ENCODE measurements around the genes ILDR2 and CREG1.

GRCh38 chr1:165645984-165646405 is 15.0 kb downstream of the MGST3 start:
- PRO-cap, 2 experiments = no peak in any of the 2 experiments
- RAMPAGE, long total RNA, 4 experiments = no peak in any of the 4 experiments

DNA sequence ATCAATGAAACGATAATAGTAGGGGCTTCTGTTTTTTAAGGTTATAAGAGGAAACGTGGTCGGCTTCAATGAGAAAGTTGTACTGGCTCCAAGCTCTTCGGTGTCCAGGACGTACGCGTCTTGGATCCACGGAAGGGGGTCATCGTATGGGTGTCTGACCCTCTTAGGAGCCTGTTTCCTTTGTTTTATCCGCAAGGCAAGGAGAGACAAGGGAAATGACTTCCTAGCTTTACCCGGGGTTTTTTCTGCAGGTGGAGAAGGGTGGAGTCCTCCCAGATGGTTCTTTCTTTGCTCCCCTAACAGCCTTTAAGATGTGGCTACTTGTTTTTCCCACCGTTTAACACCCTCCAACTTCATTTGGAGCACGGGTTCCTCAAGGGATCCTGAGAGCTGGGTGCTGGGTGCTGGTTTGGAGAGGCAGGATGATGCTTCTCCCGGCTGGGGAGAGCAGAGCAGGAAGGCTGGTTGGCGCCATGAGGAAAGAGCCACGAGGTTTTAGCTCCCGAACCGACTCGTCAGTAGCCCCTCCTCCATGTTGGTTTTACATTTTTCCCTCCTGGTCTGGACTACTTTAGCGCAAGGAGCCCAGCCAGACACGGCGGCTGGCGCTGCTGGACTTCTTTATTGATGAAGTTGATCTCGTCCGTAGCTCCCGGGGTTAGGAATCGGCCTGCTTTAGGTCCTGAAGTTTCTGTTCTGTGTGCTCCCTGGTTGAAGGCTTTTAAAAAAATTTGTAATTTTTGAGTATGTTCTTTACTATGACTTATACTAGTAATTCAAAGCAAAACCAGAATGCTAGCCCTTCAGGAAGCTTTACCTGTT is 1.3 kb downstream of the UCK2 start:
- PRO-cap, 2 experiments = peak in 1 of 2 experiments; most common plus-strand start position 569 of the sequence (in 1); most common minus-strand start position 514 of the sequence (in 1)
- RAMPAGE, long total RNA, 4 experiments = no peak in any of the 4 experiments

GRCh38 chr1:165859973-165860517 is 32.6 kb downstream of the UCK2 start:
- PRO-cap, 2 experiments = no peak in any of the 2 experiments
- RAMPAGE, long total RNA, 4 experiments = no peak in any of the 4 experiments

- PRO-cap, 2 experiments = no peak in any of the 2 experiments
- RAMPAGE, long total RNA, 4 experiments = no peak in any of the 4 experiments
Measured at GRCh38 chr1:166869643-166870071, 6.4 kb downstream of the TADA1 start.

DNA sequence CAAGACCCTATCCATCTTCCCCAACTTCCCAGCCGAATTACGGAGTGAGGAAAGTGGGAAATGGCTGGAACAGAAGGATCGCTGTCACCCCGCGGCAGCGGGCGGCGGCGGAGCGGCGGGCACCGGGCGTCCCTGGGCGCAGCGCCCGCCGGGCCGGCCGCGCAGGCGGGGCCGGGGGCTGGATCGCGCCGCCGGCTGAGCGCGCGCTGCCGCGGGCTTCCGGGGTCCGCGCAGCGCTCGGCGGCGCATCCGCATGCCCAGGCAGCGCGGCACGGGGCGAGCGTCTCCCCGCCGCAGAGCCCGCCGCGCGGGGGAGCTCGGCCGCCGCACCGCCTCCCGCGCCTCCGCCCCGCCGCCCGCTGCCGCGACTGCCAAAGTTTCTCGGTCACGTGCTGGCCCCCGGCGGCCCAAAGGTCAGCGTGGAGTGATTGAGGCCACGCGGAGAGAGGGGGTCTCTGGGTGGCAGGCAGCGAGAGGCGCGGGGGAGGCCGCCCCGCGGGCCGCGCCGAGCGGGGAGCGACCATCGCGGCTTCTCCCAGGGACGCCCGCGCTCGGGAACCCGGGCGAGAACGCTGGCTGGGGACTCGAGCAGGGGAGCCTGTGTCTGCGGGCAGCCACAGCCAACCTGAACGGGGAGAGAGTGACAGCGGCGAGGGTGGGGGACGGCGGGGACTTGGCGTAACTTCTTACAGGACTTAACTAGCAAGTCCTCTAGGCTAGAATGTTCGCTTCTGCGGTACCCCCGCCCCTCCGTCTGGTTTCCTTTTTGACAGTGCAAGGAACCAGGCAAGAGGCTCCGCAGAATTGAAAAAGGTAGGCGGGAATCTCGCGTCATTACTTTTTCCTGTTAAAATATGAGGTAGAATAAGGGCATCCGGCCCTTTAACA is at the start of gene ILDR2:
TSS of gene ILDR2 (minus strand) at position 287 of the 888 bp plus-strand sequence.
- PRO-cap, 2 experiments = no peak in any of the 2 experiments
- RAMPAGE, long total RNA, 4 experiments = no peak in any of the 4 experiments

DNA sequence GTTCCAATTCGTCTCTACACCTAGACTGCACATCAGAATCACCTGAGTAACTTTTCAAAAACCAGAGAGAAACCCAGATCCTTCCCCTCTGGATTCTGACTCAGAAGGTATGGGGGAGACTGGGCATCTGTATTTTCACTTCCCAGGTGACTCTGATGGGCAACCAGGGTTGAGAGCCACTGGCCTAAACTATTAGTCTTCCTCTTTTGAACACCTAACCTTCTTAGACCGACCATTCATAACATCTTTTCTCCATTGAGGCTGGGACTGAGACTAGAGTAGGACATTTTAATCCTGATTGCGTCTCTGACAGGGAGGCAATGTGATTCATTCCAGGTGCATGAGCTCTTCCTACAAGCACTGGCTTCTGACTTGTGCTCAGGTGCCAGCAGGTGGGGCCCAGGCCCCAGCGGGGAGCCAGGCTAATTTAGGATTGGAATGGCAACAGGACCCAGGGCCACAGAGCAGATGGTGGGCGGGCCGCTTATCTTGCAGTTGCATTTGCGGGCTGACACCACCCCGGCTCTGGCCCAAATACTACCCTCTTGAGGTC is 4.3 kb downstream of the GPA33 start:
- PRO-cap, 2 experiments = no peak in any of the 2 experiments
- RAMPAGE, long total RNA, 4 experiments = no peak in any of the 4 experiments

DNA sequence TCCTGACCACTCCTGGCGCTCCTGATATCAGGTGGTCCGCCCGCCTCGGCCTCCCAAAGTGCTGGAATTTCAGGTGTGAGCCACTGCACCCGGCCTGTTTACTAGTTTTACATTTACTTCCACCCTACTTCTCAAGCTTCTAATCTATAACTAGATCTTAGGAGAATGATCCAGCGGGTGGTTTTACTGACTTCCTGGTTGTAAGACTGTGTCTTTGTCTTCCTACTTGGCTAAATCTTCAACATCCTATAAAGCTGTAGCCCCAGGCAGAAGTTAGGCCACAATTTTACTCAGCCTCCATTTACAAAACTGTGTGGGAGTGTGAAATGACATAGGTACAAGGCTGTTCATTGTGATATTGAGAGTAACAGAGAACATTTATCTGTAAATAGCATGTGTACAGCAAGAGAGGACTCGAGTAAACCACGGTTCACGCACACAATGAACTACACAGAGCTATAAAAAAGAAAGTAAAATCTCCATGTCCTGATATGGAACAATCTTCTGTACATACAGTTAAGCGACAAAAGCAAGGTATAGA is 9.5 kb upstream of the POU2F1 start:
- PRO-cap, 2 experiments = no peak in any of the 2 experiments
- RAMPAGE, long total RNA, 4 experiments = no peak in any of the 4 experiments

DNA sequence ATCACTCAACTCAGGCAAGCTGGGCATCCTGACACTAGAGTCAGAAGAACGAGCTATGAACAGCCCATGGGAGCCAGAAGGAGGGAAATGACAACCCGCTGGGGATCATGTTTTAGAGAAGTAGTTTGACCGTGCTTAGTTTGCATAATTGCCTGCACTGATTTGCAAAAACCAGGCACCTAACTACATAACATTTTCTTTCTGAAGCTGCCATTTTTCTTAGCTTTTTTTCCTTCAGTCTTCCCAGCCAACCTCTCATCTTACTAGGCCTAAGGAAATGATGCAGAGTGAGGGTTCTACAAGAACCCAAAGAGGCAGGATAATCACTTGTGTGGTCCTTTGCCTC is 86.0 kb downstream of the CD247 start:
- PRO-cap, 2 experiments = no peak in any of the 2 experiments
- RAMPAGE, long total RNA, 4 experiments = no peak in any of the 4 experiments

- PRO-cap, 2 experiments = no peak in any of the 2 experiments
- RAMPAGE, long total RNA, 4 experiments = no peak in any of the 4 experiments
Measured at GRCh38 chr1:167510794-167511469, 7.4 kb downstream of the CD247 start.

DNA sequence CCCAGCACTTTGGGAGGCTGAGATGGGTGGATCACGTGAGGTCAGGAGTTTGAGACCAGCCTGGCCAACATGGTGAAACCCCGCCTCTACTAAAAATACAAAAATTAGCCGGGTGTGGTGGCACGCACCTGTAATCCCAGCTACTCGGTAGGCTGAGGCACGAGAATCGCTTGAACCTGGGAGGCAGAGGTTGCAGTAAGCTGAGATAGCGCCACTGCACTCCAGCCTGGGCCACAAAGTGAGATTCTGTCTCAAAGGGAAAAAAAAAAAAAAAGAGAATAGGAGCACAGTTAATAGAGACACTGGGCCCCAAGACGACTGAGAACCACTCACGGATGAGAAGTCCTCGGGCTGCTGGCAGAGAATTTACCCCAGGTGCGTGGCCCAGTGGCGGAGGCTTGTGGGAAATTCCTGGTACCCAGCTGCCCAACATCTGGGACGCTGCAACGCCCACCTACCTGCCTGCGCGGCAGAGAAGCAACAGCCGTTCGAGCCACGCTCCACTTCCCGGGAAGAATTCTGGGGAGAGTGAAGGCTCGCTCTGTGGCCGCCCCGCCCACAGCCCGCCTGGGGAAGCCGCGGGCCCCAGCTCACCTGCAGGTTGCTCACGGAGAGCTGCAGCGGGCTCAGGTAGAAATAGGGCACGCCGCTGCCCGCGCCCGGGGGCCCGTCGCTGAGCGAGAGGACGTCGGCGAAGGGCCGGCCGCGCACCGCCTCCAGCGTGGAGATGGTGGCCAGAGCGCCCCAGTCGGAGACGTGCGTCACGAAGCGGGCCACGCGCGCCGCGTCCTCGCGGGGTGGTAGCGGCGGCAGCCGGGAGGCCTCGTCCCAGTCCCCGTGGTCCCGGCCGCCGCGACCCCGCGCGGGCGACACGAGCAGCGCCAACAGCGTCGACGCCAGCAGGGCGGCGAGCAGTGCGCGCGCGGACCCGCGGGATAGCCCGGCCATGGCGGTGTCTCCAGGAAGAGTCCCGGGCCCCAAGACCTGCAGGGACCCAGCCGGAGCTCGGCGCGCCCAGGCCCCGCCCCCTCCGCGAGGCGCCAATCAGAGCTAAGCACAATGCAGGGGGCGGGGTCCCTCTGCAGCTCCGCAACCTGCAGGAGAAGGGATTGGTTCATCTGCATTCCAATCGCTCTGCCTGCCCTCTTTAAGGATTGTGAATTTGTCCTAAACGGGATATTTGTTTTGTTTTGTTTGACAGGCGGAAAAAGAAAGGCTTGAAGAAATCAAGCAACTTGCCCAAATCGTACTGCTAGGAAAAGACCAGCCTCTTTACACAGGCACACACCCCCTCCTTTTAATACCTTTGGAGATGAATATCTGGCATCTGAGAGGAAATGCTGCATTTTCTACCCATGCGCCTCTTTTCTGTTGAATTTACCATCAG is at the start of gene CREG1:
TSS of gene CREG1 (minus strand) at position 969 of the 1,387 bp plus-strand sequence.
- PRO-cap, 2 experiments = peak in 2 of 2 experiments; most common plus-strand start position 453 of the sequence (in 1); most common minus-strand start position 957 of the sequence (in 1)
- RAMPAGE, long total RNA, 4 experiments = no peak in any of the 4 experiments

DNA sequence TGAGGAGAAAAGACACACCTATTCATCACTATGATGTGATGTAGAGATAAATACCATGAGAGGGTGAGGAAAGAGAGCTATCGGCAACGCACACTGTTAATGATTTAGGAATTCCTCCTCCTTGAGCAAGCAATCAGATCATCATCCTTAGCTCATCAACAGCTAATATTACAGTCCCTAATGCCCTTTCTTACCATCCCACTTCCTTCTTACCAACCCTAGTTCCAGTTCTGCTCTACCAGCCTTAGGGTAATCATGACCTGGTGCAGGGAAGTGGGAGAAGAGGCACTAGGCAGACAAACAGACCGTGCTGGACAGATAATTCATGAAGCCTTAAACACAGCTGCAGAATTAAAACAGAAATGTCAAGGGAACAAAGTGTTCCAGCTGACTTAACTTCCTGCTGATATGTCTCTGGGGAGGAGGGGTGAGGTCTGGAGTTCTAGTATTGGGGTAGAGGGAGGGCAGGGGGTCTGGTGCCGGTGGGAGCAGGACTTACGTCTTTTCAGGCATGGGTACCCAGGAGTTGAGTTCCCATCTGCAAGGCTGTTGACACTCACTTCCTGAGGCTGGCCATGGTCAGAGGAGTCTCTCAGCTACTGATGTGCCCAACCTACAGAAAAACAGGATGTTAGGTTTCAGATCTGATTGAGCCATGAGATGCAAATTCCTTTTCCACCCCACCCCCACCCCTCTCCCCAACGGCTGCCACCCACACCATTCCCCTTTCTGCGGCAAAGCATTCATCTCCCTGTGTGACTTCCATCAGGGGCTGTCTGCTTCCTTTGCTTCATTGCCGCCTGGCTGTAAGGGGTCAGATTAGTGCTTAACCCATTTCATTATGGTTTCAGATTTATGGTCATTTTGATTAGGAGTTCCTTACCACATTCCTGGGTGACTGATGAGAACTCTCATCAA is 12.6 kb upstream of the RCSD1 start:
- PRO-cap, 2 experiments = no peak in any of the 2 experiments
- RAMPAGE, long total RNA, 4 experiments = no peak in any of the 4 experiments

GRCh38 chr1:167696893-167698191 is 24.4 kb upstream of the MPZL1 start:
- PRO-cap, 2 experiments = no peak in any of the 2 experiments
- RAMPAGE, long total RNA, 4 experiments = start-site peak on the plus strand in 1 of 4 experiments, at chr1:167697161-167697191 at its widest, 6 reads per replicate

GRCh38 chr1:167714136-167714787 is 7.5 kb upstream of the MPZL1 start:
- PRO-cap, 2 experiments = peak in 2 of 2 experiments; most common plus-strand start chr1:167714435 (in 1); most common minus-strand start chr1:167714310 (in 1)
- RAMPAGE, long total RNA, 4 experiments = no peak in any of the 4 experiments

- PRO-cap, 2 experiments = no peak in any of the 2 experiments
- RAMPAGE, long total RNA, 4 experiments = no peak in any of the 4 experiments
Measured at GRCh38 chr1:167761813-167762760, 40.3 kb downstream of the MPZL1 start.

DNA sequence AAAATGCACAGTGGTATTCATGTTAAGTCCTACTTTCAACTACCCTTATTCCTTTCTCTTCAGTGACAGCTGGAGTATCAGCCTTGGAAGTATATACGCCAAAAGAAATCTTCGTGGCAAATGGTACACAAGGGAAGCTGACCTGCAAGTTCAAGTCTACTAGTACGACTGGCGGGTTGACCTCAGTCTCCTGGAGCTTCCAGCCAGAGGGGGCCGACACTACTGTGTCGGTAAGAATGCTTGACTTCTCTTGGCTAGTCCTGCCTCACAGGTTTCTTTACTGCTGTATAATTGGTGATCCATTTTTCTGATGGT is 43.7 kb downstream of the MPZL1 start:
- PRO-cap, 2 experiments = no peak in any of the 2 experiments
- RAMPAGE, long total RNA, 4 experiments = no peak in any of the 4 experiments

DNA sequence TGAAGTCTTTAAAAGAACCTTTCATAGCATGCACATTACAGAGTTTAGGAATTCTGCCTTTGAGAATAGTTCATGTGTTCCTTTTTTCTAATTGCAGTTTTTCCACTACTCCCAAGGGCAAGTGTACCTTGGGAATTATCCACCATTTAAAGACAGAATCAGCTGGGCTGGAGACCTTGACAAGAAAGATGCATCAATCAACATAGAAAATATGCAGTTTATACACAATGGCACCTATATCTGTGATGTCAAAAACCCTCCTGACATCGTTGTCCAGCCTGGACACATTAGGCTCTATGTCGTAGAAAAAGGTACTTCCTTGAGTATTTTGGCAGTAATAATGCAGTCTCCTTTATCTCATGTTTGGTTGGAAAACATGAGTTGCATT is 50.4 kb downstream of the MPZL1 start:
- PRO-cap, 2 experiments = no peak in any of the 2 experiments
- RAMPAGE, long total RNA, 4 experiments = no peak in any of the 4 experiments

GRCh38 chr1:167772935-167773653 is 51.3 kb downstream of the MPZL1 start:
- PRO-cap, 2 experiments = no peak in any of the 2 experiments
- RAMPAGE, long total RNA, 4 experiments = no peak in any of the 4 experiments

DNA sequence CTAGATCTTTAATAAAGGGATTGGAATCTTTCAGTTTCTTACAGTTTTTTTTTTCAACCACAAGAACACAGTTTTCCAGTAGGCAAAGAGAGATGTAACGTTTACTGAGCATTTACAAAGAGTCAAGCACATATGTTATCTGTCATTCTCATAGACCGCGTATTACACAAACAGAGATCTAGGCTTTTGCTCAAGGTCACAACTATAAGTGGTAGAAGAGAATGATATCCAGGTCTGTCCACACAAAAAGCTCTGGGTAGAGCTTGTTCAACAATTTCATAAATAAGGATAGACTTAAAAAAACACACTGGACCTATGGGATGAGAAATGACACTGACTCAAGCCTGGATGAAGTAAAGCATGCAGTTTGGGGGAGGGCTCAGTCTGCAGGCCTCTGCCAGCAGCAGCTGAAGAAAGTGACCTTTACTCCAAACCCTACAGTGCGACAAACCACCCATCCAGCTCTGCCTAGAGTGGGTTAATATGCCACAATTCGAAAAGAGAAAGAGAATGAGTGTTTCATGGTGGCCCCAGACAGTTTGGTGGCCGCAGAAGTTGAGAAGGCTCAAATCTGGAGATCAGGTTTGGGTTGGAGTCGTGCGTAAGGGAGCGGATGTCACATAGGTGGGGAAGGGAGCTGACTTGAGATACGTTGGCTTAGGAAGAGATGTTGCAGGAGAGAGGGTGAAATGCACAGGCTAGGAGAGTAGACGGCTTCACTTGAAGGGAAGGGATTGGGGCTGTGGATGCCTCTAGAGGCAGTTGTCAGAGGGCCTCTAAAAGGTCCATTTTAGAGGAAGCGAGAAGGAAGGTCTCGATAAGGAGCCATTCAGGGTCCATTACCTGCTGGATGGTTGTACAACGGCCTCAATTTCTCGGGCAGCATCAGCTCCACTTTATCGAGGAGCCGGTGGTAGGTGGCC is 1.3 kb upstream of the DCAF6 start:
- PRO-cap, 2 experiments = peak in 2 of 2 experiments; most common plus-strand start position 365 of the sequence (in 1)
- RAMPAGE, long total RNA, 4 experiments = no peak in any of the 4 experiments

GRCh38 chr1:167935813-167936134 is 709 bp upstream of the DCAF6 start:
- PRO-cap, 2 experiments = peak in 2 of 2 experiments; most common minus-strand start chr1:167935995 (in 2)
- RAMPAGE, long total RNA, 4 experiments = start-site peak on the minus strand in 4 of 4 experiments, at chr1:167935959-167936093 at its widest, 94 to 1,466 reads per replicate

DNA sequence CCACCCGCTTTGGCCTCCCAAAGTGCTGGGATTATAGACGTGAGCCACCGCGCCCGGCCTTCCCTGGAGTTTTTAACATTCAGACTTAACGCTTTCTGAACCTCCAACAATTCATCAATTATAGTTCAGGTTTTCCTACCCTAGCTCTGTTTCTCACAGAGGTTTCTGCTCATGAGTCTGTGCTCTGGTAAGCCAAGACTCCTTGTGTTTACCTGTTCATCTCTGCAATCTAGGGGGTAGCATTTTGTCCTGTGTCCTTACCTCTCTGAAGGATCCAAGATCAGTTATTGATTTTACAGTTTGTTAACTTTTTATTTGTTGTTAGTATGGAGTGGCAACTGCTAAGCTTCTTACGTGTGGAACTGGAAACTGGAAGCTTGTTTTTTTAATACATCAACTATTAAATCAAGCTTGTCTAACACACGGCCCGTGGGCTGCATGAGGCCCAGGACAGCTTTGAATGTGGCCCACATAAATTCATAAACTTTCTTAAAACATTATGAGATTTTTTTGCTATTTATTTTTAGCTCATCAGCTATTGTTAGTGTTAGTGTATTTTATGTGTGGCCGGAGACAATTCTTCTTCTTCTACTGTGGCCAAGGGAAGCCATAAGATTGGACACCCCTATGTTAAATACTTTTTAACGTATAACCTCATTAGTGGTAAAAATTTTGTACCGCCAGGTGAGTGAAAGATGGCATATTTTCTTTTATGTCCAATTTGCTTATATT is 29.2 kb upstream of the MPC2 start:
- PRO-cap, 2 experiments = no peak in any of the 2 experiments
- RAMPAGE, long total RNA, 4 experiments = no peak in any of the 4 experiments